Mammary microvascular endothelial cell (primary cell): ENCODE measurements around the gene APBA1.

- RAMPAGE, long total RNA: start-site peak on the plus strand at chr9:62376502-62376529, 16 and 10 reads in 2 replicates
Observed at GRCh38 chr9:62376445-62377093, 1186.7 kb downstream of the SPATA31A7 start.

GRCh38 chr9:63703698-63704177 is 1581.3 kb downstream of the FOXD4L5 start:
- RAMPAGE, long total RNA: start-site peak on the minus strand at chr9:63703821-63703857, 206 and 156 reads in 2 replicates

DNA sequence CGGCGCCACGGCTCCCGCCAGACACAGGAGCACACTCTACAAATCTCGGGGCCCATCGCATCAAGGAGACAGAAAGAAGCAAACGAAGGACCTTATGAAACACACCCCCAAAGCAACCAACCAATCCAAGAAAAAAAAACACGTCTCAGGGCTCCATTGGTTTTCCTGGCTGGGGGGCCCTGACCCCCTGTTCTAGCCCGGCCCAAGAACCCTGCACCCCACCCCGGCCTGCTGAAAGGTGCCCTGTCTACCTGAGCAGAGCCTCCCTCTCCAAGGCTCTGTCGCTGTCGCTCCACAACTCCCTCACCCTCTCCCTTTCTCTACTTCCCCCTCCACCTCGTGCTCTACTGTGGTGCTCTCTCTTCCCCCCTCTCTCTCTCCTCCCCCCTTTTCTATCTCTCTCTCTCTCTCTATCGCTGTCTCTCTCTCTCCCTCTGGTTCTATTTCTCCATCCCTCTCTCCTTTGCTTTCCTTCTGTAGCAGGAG is 1471.1 kb downstream of the FOXD4L5 start:
- RAMPAGE, long total RNA: no peak

GRCh38 chr9:65877176-65877648 is 140.3 kb downstream of the FOXD4L4 start:
- RAMPAGE, long total RNA: no peak

DNA sequence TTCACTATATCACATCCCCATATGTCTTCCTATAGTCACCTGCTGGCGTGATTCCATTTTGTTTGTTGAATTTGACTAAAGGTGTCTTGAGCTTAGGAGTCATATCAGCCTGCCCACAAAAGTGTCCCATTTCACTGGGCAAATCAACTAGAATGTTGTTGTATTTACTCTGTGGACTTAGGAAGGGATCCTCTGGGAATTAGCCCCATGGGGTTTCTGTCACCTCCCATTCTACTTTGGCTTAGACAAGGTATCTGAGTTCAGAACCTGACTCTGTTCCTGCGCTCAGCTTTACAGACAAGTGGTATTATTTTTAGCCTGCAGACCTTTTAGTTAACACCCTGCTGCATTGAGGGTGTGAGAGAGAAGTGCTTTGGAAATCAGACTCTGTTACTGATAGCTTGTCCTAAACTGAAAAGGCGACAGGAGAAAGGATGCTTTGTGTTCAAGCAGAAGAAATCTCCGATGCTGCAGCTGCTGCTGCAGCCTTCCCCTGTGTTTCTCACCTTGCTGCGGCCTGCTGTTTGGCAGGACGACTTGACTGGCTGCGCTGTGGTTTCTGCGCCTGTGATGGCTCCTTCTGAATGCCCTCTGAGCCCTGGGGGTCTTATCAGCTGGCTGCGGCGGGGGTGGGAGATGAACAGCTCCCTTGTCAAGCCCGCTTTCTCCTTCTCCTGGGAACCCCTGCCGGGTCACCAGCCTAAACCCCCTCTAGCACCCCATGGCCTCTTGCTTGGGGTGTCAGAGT is 61.9 kb downstream of the PGM5 start:
- RAMPAGE, long total RNA: no peak

GRCh38 chr9:68506112-68506431 is 34.6 kb downstream of the TMEM252 start:
- RAMPAGE, long total RNA: no peak

DNA sequence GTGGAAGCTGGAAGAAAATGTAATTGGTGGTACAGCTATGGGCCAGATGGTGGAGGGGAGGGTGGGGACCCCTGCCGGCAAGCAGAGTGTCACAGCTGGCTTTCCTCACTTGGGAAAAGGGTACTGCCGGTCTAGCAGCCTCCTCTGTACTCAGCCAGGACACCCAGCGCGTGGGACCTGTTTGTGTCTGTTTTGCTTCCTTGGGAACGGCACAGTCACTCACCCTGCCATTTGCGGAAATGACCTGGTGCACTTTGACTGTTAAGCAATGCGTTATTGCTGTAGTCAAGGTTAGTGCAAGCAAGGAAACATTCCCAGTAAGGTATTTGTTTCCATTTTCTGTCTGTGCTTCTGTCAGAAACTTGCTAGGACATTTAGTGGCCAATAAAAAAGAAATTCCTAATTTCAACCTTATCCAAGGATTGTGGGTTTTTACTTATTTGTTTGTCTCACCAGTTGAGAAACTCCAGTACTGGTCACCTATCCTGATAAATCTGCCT is 10.0 kb downstream of the TMEM252 start:
- RAMPAGE, long total RNA: no peak

- RAMPAGE, long total RNA: no peak
Observed at GRCh38 chr9:68780691-68781226, 894 bp downstream of the PABIR1 start.

GRCh38 chr9:68802495-68803397 is 22.9 kb downstream of the PABIR1 start:
- RAMPAGE, long total RNA: no peak

DNA sequence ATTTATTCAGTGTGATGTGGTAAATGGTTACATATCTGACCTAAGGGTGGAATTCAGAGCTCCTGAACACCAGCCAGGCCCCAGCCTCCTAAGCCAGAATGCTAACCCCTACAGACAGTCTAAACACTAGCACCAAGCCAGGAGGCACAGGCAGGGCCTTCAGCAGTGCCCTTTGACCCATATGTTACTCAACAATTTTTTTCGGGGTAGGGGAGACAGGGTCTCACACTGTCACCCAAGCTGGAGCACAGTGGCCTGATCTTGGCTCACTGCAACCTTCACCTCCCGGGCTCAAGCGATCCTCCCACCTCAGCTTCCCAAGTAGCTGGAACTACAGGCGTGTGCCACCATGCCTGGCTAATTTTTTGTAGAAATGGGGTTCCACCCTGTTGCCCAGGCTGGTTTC is 40.2 kb downstream of the PRKACG start:
- RAMPAGE, long total RNA: no peak

GRCh38 chr9:69085899-69086464 is 50.4 kb downstream of the FXN start:
- RAMPAGE, long total RNA: no peak

DNA sequence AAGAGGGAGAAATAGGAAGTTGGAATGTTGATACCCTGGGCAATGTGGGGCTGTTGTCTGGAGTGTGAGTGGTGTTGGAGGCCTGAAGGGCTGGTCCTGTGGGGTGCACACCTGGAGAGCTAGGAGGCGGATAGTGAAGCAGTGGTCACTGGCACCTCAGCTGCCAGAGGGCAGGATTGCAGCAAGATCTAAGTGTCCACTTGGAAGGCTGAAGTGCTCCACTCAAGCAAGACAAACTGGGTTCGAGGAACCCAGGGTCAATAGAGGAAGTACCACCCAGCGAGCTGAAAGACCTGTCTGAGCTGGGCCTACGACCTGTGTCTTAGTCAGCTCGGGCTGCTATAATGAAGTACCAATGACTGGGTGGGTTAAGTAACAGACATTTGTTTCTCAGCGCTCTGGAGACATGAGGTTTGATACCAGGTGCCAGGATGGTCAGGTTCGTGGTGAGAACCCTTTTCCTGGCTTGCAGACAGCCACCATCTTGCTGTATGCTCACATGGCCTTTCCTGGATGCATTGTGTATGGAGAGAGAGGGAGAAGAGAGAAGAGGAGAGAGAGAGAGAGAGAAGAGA is 39.6 kb upstream of the TJP2 start:
- RAMPAGE, long total RNA: no peak

DNA sequence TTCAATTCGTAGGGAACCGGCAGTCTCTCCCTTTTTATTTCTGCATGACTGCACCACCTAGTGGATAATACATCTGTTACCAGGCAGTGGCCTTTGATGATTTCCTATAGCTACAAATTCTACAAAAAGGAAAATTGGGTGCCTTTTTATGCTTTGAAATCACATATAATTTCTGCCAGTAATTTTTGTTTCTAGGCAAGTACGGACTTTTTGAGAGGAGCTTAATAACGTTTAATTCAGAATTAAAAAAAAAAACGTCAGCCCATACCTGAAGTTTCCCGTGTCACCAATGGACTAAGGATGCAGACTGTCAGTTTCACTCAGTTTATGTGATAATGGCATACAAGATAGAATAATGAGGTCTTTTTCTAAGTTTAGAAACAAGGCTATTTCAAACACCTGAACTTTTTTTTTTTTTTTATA is 19.2 kb downstream of the TJP2 start:
- RAMPAGE, long total RNA: no peak

DNA sequence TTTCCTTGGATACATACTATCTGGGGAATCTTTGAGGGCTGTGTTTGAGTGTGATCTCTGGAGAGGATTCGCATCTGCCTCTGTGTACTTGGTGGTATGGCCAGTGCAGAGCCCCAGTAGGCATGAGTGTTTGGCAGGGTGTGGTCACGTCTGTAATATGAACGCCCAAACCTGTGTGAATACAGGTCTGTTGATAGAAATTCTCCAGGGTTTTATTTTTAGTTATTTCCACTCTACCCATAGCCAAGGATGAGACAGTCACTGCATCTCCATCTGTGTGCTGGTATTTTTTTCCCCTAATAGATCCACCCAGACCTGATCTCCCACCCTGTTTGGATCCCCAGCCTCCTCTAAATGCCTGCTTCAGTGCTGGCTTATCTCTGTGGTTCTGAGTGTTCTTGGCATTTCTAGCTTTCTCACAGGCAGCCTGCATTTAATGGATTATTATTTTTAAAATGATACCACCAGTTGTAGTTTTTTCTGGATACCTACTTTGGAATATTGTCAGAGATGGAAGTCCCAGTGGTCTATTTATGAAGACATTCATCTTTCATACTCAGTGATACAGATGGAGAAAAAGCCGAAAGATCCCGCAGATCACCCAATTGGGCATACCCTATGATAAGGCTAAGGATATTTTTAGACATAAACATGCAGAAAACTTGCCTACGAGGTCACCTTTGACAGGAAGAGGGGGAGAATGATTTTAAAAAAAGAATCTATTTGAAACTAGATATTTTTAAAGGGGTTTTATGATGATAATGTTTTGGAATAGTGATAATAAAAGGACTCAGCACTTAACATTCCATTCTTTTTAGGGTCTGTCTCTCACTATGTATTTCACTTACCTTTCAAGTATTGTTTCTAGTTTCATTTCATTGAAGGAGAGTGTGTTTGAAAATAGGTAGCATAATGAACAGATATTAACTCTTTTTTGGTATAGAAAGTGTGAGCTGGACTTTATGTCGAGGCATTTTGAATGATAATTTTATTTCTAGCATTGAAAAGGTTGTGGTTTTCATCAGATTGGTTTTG is 37.7 kb downstream of the TJP2 start:
- RAMPAGE, long total RNA: no peak

DNA sequence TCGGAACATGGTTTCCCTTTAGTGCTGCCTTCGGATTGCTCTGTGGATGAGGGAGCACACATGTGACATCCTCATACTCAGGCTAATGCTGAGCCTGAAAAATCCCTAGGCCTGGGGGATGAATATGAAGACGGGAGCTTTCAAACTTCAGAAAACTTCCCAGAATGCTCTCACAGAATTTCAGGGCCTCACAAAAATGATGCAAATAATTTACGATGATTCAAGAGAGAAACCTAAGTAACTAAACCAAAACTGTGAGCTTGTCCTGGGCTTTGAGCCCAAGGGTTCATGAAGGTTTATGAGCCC is 145.3 kb downstream of the ENTREP1 start:
- RAMPAGE, long total RNA: no peak

DNA sequence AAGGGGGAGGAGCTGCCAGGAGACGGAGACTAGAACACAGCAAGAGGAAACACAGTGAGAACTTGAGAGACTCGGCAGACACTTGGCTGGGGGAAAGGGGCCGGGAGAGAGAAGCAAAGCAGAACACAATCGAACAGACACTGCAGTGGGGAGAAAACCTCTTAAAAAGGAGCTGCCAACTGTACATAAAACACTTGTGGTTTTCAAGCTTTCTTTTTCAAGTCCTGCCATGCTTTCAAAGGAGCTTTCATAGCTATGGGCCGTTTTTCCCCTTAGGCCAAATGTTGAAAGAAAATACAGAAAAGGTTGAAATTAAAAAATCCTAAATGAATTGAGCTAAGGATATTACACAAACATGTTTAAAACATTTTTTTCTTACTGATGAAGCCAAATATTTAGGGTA is 151.1 kb downstream of the ENTREP1 start:
- RAMPAGE, long total RNA: no peak

DNA sequence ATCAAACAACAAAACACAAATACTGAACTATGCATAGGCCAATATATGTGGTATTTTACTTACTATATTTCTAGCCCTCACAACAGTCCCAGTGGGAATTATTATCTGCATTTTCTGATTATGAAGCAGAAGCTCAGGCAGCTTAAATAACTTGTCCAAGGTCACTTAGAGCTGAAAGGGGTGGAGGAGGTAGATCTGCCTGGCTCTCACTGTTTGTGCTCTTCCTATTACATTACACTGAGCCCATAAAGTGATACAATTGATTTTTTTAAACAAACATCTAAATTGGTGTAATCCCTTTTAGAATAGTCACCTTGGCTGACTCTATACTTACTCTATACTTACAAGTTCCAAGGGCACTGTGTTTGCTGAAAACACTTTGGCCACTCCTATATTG is 144.8 kb downstream of the APBA1 start:
- RAMPAGE, long total RNA: no peak

- RAMPAGE, long total RNA: no peak
Observed at GRCh38 chr9:69579994-69580546, 92.1 kb downstream of the APBA1 start.

GRCh38 chr9:69671686-69672798 is at the start of gene APBA1:
Gene APBA1 (minus strand): TSS chr9:69672371.
- RAMPAGE, long total RNA: no peak

GRCh38 chr9:69763357-69764242 is 3.8 kb upstream of the PTAR1 start:
- RAMPAGE, long total RNA: no peak